ENCODE data around the genes RHOB and GDF7.

GRCh38 chr2:20218688-20219810 lies 5.9 kb downstream of the SDC1 start:
- RRBS, result no CpG with 5 or more reads among the region's 22 CpGs

DNA sequence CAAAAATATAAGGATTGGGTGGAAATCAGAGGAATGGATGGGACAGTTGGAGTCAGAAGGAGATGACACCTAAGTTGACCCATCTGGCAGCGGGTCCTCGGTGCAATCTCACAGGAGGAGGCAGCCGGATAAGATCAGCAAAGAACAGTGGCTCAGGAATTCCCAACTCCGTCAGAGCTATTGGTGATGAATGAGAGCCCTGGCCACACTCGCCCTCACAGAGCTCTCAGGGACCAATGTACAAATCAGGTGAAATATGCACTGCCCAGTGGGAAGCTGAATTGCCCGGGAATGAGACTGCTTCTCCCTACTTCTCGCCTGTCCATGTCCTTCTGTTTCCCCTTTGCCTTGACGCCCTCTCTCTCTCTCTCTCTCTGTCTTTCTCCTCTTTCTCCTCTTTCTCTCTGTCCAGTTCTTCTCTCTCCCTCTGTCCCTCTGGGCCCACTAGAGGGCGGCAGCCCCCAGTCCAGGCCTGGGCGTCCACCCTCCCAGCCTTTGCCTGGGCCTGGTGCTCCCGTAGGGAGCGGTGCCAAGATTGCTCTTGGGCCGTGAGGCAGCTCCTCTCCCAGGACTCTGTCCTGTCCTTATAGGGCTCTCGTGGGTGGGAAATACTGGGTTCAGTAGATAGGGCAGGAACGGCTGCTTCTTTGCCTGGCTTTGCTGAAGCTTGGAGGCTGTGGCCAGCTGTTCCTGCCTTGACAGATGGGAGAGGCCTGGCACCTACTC lies 28.3 kb upstream of the PUM2 start:
- RRBS, result no CpG with 5 or more reads among the region's 15 CpGs

GRCh38 chr2:20421771-20422541 lies 24.9 kb upstream of the RHOB start:
- RRBS, result no CpG with 5 or more reads among the region's 14 CpGs

DNA sequence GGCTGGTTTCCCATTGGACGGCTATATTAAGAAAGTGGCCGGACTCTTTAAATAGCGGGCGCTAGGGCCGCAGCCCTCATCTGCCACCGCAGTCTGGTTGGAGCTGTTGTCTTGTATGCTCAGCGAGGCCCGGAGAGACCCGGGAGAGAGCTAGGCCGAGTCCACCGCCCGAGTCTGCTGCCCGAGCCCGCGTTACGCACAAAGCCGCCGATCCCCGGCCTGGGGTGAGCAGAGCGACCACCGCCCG lies at the start of gene RHOB:
Gene RHOB (plus strand): TSS at position 79 of the 247 bp plus-strand sequence.
- RRBS, result under 1% methylated on average over 18 of the region's 22 CpGs

GRCh38 chr2:20456924-20457392 lies 10.1 kb downstream of the RHOB start:
- RRBS, result no CpG with 5 or more reads among the region's 2 CpGs

DNA sequence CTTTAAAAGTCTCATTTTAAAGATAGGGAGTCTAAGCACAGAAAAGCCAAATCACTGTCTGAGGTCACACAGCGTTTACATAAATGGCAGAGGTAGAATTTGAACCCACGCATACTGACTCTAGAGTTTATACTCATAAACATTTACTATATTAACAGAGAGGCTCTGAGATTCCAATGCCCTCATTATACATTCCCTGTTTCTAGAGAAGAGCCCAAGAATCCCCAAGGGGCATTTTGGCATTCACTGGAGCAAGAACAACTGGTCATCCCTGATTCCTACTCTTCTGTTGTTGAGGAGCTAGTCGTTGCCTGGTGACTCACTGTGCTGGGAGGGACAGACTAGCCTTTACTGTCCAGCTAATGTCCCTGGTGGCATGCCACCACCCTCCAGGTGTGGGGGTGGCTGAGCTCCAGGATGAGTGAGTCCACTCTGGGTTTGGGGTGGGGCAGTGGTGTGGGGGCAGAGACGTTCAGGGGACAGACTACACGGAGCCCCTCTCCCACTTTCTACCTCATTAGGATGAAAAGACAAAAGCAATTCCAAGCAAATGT lies 49.2 kb downstream of the RHOB start:
- RRBS, result no CpG with 5 or more reads among the region's 5 CpGs

GRCh38 chr2:20524455-20525212 lies 77.8 kb downstream of the RHOB start:
- RRBS, result 96% methylated on average over 3 of the region's 18 CpGs

DNA sequence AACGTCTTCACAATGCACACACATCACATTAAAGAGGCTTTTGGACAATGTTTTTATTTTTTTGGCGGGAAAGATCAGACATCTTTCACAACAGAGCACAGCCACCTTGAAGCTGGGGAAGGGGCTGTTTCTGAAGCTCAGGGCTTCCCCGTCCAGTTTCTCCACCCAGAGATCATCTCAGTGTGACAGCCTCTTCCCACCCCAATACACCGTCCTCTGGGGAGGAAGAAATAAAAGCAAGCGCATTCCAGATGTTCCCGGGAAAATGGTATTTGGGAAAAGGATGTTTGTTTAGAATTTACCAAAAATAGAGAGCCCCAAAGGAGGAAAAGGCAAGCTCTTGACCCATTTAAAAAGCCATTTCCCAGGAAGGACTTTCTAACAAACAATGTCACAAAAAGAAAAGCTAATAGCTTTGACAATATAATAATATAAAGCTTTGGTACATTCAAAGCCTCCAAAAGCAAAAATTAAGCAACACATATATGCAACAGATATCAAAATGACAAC lies 64.6 kb downstream of the HS1BP3 start:
- RRBS, result no CpG with 5 or more reads among the region's 6 CpGs

- RRBS, result 2% methylated on average over 27 of the region's 98 CpGs
Observed at GRCh38 chr2:20667085-20667874, at the start of gene GDF7. GDF7 (plus strand) TSS chr2:20667144.

DNA sequence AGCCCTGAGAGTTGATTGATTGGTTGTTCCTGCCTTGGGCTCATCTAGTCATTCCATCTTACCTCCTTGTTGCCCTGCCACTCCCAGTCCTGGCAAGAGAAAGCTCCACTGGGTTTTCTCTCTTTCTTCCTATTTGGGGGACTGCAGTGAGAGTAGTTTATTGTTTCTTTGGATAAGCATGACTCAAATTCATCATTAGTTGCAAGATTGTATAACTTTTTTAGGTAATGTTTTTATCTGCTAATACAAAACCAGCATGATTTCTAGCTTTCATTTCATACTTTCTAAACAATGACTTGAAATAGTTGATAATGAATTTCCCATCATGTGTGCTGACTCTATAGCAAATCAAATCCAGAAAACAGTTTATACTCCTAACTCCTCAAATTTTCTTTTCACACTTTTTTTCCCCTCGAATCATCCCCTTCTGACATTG lies 42.0 kb downstream of the LDAH start:
- RRBS, result no CpG with 5 or more reads among the region's 1 CpG

DNA sequence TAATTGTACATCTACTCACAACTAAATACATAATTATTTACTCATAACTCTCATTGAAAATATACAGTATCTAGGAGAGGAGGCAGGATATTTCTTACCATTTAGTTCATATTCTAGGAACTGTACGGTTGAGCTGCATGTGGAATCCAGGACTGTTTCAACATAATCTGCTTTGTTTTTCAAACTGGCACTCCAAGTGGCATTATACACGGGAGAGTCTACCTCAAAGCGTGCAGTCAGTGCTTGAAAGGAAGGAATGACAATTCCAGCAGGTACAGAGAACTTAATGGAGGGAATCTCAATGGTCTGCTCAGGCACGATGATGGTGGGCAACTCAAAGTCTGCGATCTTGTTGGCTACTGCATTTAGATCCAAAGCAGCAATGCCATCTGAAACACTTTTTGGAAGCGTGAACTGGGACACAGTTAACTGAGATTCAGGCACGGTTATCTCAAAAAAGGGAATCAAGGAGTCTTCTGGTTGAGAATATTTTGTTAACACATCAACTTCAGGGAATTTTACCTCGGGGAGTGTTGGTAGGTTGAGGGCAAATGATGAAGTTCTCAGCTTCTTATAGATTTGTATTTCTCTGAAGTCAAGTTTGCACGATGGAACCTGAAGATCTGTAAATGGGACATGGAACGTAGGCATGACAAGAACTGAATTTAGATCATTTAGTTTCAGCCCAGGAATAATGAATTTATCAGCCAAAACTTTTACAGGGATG lies 38.7 kb downstream of the APOB start:
- RRBS, result no CpG with 5 or more reads among the region's 10 CpGs

GRCh38 chr2:21010774-21011415 lies 33.0 kb downstream of the APOB start:
- RRBS, result no CpG with 5 or more reads among the region's 9 CpGs

- RRBS, result no CpG with 5 or more reads among the region's 8 CpGs
Observed at GRCh38 chr2:21038369-21039035, 5.4 kb downstream of the APOB start.

GRCh38 chr2:21330695-21331540 lies 207.2 kb downstream of the TDRD15 start:
- RRBS, result no CpG with 5 or more reads among the region's 6 CpGs

- RRBS, result no CpG with 5 or more reads among the region's 8 CpGs
Observed at GRCh38 chr2:23404434-23404798, 19.4 kb downstream of the KLHL29 start.

GRCh38 chr2:23426353-23427156 lies 41.6 kb downstream of the KLHL29 start:
- RRBS, result no CpG with 5 or more reads among the region's 14 CpGs

DNA sequence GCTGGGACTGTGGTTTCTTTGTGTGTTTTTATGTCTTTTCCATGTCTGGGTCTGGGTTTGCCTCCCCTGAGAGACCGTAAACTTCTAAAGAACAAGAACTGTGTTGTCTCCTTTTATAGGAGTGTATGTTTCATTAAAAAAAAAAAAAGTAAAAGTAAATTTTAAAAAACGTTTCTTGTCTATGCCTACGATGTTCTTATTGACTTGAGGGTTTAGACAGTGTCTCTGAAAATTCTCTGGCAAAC lies 67.9 kb downstream of the KLHL29 start:
- RRBS, result no CpG with 5 or more reads among the region's 3 CpGs

- RRBS, result no CpG with 5 or more reads among the region's 14 CpGs
Observed at GRCh38 chr2:23492697-23493435, 107.9 kb downstream of the KLHL29 start.

- RRBS, result no CpG with 5 or more reads among the region's 10 CpGs
Observed at GRCh38 chr2:23526988-23527345, 142.0 kb downstream of the KLHL29 start.

GRCh38 chr2:23533097-23533613 lies 148.2 kb downstream of the KLHL29 start:
- RRBS, result no CpG with 5 or more reads among the region's 10 CpGs

Data from epithelial cell of prostate (primary cell).